Esophagus squamous epithelium (tissue), 4 donors: ENCODE measurements around a stretch of chr14.

- PRO-cap, result no peak
- RAMPAGE, long total RNA, 4 experiments, result no peak in any of the 4 experiments
Observed at GRCh38 chr14:24166682-24167128, 5.2 kb upstream of the REC8 start.

DNA sequence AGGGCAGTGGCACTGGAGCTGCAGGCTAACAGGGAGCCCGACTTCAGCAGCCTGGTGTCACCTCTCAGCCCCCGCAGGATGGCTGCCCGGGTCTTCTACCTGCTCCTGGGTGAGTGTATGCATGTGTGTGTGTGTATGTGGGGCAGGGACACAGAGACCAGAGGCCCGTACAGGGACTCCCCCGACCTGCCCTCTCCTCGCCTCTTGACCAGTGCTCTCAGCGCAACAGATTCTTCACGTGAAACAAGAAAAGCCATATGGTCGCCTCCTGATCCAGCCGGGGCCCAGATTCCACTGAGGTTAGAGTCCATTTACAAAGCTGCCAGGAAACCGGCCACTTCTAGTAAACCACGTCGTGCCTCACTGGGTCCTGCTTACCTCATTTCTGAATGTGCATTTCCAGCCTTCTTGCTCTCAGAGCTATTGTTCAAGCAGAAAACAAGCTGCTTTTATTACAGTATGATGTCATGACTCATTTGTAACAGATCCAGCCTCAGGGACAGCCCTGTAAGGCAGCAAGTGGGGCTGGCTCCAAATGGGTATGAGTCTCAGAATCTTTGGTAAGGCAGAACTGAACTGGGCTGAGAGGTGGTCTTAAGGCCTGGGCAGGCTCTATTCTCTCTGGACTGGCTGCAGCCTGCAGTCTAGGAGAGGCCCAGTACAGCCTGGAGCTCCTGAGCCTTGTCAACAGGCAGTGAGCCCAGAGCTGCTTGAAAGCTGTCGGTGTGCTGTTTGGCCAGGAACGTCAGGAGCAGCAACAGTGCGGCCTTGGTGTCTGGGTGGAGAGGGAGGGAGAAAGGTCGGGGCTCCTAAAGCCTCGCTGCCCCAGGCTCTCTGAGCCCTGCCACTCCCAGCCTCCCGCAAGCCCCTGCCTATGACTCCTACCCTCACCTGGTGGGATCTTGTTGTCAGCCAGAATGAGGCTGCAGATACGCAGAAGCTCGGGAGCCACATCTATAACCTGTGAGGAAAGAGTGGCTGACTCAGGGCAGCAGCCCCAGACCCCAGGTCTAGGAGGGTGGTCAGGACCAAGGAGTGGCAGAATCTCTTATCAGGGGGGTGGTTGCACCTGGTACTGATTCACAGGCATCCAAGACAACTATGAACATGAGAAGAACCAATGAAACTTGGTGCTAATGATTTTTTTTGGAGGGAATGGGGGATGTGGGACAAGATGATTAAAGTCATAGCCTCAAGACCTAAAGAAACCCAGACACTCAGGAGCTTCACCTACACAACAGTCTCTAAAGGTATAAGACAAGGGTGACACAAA lies 8.4 kb downstream of the REC8 start:
- PRO-cap, result unidirectional peak, minus-strand start at position 387 of the sequence; unidirectional peak, minus-strand start at position 422 of the sequence
- RAMPAGE, long total RNA, 4 experiments, result no peak in any of the 4 experiments

GRCh38 chr14:24235554-24236321 lies 3.0 kb downstream of the GMPR2 start:
- PRO-cap, result no peak
- RAMPAGE, long total RNA, 4 experiments, result no peak in any of the 4 experiments

GRCh38 chr14:24297380-24298242 lies 2.0 kb downstream of the DHRS1 start:
- PRO-cap, result bidirectional peak, plus-strand start at chr14:24297849, minus-strand start at chr14:24297726
- RAMPAGE, long total RNA, 4 experiments, result no peak in any of the 4 experiments

GRCh38 chr14:24305026-24306212 lies 2.4 kb downstream of the CIDEB start:
- PRO-cap, result no peak
- RAMPAGE, long total RNA, 4 experiments, result no peak in any of the 4 experiments

GRCh38 chr14:24321992-24322509 lies 10.7 kb downstream of the LTB4R start:
- PRO-cap, result no peak
- RAMPAGE, long total RNA, 4 experiments, result no peak in any of the 4 experiments

DNA sequence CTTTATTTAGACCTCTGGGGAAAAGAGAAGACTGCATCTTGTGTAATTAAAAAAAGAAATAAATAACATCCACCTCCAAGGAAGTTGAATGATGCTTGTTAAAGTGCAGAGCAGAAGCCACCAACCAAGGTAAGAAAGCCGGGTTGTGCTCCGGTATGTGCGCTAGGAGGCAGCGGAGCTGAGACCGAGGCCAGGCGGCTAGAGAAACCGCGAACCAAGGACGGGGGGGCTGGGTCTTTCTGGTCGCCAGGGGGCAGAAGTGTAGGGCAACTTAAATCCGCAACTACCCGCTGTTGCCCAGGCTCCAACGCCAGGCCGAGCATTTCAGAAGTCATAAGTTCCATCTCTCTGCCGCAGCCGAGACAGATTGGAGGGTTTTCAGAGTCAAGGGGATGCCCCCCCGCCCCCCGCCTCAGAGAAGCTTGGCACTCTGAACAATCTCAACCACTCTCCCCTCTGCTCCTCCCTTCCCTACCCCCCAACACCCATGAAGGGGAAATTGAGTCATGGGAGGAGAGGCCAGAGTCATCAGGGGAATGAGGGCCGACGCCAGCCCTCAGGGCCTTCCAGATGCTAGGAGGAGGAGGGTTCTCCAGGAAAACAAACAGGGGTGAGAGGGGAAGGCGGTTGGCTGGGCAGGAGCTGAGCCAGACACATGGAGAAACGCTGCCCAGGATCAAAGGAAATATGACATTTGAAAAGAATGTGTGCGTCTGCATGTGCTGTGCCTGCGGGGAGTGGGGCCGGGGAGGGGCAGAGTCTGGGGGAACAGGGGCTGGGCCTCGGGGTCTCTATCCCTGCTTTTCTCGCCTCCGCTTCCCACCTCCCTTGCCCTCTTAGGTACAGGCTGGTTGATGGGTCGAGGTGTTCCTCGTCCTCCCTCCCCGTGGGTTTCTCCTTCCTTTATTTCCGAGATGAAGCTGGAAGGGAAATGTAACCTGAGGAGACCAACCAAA lies 2.1 kb upstream of the NFATC4 start:
- PRO-cap, result unidirectional peak, plus-strand start at position 522 of the sequence; bidirectional peak, plus-strand start at position 603 of the sequence, minus-strand start at position 538 of the sequence; bidirectional peak, plus-strand start outside the sequence, minus-strand start at position 896 of the sequence
- RAMPAGE, long total RNA, 4 experiments, result no peak in any of the 4 experiments

DNA sequence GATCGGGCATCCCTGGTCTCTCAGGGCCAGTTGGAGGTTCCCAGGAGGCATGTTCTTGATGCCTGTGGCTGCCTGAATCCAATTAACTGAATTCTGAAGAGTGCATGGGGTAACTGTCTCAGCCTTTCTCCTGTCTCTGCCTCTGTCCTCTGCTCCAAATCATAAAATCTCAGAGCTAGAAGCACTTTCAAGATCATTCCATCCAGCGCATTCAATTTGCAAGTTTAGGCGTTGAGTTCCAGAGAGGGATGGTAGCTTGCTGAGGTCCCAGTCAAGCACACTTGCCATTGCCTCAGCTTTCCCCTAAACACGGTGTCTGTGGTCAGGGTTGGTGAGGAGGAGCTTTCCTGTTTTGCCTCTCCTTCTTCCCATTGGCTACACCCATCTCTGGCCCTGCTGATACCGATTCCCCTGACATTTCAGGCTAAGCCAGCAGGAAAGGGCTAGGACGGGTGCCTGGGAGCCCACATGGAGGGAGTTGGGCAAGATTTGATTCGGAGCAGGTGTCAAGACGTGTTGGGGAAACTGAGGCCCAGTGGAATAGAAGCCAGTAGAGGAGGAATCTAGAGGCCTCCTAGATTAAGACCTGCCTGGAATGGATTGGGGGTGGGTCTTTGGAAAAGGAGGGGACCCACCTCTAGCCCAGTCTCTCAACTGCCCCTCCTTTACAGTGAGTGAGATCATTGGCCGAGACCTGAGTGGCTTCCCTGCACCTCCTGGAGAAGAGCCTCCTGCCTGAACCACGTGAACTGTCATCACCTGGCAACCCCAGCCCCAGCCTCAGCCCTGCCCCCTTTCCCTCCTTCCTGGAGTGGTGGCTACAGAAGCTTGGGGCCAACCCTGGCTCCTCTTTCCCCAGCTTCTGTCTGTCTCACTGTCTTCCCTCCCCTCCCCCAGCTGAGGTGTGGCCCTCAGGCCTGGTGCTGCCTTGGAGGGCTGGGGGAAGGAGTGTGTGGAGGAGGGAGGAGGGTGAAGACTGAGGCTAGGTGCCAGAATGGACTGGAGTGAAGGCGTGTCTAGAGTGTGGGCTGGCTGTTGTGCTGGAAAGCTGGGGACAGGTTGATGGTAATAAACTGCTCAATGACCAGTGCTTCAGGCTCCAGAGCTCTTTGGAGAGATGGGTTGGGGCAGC lies 9.3 kb downstream of the NFATC4 start:
- PRO-cap, result no peak
- RAMPAGE, long total RNA, 4 experiments, result no peak in any of the 4 experiments

DNA sequence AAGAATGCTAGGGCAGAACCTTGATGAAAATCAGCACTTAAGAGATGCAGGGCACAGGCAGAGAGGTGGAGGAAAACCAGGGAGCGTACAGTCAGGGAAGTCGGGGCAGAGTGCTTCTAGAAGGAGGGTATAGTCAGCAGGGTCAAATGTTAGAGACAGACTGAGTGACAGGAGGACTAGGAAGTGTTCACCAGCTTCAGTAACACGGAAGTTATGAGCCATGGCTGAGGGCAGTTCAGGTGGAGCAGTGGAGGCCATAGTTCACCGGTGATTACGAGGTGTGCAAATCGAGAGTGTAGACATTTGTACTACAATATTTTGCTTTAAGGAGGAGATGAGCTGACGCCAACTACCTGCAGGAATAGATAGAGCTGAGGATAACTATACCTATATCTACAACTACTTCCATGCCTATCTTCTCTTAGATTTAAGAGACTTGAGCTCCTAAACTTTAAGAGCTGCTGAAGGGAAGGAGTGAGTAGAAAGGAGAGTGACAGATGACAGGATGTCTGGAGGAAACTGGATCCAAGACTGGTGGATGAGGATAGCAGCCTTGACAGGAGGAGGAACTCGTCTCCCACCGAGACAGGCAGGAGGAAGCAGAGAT lies 6.5 kb downstream of the CBLN3 start:
- PRO-cap, result no peak
- RAMPAGE, long total RNA, 4 experiments, result no peak in any of the 4 experiments

- PRO-cap, result no peak
- RAMPAGE, long total RNA, 4 experiments, result no peak in any of the 4 experiments
Observed at GRCh38 chr14:24425201-24425630, 4.3 kb downstream of the CBLN3 start.

- PRO-cap, result no peak
- RAMPAGE, long total RNA, 4 experiments, result no peak in any of the 4 experiments
Observed at GRCh38 chr14:24426780-24427542, 2.5 kb downstream of the CBLN3 start.

- PRO-cap, result no peak
- RAMPAGE, long total RNA, 4 experiments, result no peak in any of the 4 experiments
Observed at GRCh38 chr14:24427543-24428050, 1.9 kb downstream of the CBLN3 start.

DNA sequence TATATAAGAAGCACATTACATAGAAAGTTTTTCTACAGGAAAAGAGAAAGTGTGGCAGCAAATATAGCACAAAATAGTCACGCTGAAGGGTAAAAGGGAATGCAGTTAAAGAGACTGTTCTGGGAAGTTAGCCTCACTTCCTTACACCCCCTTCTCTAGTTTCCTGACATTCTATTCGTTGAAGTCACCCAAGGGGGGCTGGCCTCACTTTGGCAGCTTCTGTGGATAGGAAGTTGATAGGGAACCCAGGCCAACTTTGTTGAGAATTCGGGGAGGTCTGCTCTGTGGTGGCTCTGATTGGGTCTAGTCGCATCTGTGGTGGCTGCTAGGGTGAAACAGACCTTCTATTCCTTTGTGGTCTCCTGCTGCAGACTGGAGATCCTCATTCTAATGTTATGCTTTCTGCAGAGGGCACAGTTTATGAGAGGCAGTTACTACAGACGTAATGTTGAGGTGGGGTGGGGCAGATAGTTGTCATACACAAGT lies 28.7 kb upstream of the GZMB start:
- PRO-cap, result no peak
- RAMPAGE, long total RNA, 4 experiments, result no peak in any of the 4 experiments

GRCh38 chr14:24813495-24814162 lies 179.6 kb upstream of the GZMB start:
- PRO-cap, result no peak
- RAMPAGE, long total RNA, 4 experiments, result no peak in any of the 4 experiments

- PRO-cap, result no peak
- RAMPAGE, long total RNA, 4 experiments, result start-site peak on the minus strand in 1 of 4 experiments, at chr14:24908124-24908390 at its widest, 5 reads per replicate
Observed at GRCh38 chr14:24907805-24909169, 141.7 kb downstream of the STXBP6 start.

DNA sequence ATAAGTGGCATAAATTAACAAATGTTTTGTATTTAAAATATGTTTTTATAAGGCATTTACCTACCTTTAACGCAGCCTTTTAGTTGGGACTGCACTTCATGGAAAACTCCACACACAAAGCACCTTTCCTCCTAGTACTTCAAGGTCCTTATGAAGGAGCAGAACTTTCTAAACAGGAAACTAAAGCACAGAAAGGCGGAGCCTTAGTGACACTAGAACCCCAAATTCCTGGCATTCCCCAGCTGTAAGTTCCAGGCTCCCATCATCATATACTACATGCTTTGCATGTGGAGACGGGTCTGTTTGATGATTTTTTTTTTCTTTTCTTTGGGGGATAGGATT lies 39.5 kb downstream of the STXBP6 start:
- PRO-cap, result no peak
- RAMPAGE, long total RNA, 4 experiments, result no peak in any of the 4 experiments

- PRO-cap, result no peak
- RAMPAGE, long total RNA, 4 experiments, result no peak in any of the 4 experiments
Observed at GRCh38 chr14:25035100-25035764, 14.7 kb downstream of the STXBP6 start.

- PRO-cap, result no peak
- RAMPAGE, long total RNA, 4 experiments, result no peak in any of the 4 experiments
Observed at GRCh38 chr14:26281532-26281975, 316.3 kb downstream of the NOVA1 start.

DNA sequence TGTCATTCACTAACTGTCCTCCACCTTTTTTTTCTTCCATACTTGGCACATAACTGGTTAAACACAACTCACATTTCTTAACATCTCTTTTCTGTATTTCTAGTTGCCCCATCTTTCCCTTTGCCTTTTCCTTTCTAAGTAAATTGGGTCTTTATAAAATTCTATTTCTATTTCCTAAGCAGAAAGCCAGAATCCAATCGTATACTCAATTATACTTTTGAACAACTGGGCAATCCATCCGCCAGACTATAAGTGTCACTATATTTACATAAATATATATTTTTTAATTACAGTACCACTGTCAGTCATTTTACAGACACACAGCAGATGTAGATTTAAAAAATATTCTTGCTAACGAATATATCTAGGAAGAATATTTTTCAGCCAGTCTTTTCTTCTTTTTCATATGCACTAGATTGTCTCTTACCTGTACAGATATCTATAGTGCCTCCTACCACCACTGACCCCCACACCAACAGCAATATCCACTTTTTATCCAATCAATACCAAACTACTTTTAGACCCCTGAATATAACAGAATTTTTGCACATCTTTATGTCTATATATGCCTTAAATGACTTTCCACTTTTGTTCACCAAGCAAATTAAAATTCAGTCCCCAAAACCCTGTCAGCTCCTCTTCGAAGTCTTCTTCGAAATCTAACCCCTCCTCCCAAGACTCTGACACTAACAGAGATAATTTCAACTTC lies 13.6 kb downstream of the NOVA1 start:
- PRO-cap, result no peak
- RAMPAGE, long total RNA, 4 experiments, result no peak in any of the 4 experiments

- PRO-cap, result no peak
- RAMPAGE, long total RNA, 4 experiments, result no peak in any of the 4 experiments
Observed at GRCh38 chr14:26678671-26679518, 81.1 kb upstream of the NOVA1 start.